Measurements from ENCODE around the genes TRIM21, OR52J3, OR52A5, OR56B4 and OR52B2.

- PRO-cap = no peak
- RAMPAGE, long total RNA, 2 experiments = no peak in any of the 2 experiments
Observed at GRCh38 chr11:3894004-3894772, 38.7 kb downstream of the STIM1 start.

GRCh38 chr11:3989219-3989658 is 105.4 kb upstream of the RRM1 start:
- PRO-cap = no peak
- RAMPAGE, long total RNA, 2 experiments = no peak in any of the 2 experiments

DNA sequence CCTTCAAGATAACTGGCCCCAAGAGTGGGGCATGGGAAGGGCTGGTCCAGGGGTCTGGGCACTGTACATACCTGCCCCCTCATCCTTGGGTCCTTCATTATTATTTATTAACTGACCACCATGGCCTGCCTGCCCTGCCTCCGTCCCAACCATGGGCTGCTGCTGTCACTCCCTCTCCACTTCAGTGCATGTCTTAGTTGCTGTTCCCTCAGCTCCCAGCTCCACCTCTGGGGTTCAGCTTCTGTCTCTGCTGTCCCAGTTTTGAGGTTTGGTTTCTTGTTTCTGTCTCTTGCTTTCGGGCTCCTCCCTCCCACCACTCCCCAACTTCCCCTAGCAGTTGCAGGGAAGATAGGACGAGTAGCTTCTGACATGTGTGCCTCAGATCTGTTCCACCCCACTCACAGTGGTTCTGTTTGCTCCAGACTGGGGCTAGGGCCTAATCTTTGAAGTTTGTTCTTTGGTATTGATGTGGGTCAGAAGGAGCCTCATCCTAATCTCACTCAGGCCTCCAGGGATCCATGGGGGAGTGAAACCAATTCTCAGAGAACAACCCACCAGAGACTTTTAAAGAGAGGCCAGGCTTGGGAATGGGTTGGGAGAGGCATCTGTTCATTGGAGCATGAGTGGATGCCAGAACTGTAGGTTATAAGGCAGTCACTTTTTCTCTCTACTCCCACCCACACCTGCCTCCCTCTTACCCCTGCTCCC is 2.6 kb upstream of the RRM1 start:
- PRO-cap = no peak
- RAMPAGE, long total RNA, 2 experiments = no peak in any of the 2 experiments

- PRO-cap = bidirectional peak, plus-strand start at chr11:4393814, minus-strand start at chr11:4393684
- RAMPAGE, long total RNA, 2 experiments = start-site peak on the minus strand in 2 of 2 experiments, at chr11:4393667-4393679 at its widest, 49 to 58 reads per replicate
Observed at GRCh38 chr11:4393171-4394037, at the start of gene TRIM21. Gene TRIM21 (minus strand): TSS chr11:4393702.

DNA sequence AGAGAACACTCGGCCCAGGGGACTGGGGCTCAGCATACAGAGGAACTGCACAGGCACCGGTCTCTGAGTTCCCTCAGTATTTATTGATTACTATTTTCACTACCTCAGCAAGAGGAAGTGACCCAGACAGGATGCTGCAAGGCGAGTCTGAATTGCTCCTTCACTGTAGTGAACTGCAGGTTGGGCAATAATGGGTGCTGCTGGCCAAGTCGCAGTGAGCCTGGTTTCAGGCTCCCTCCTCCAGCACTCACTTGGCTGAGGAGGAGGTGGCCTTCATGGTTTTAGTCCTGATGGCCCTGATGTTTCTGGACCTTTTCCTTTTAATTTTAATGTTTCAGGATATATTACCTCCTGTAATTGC is 10.4 kb downstream of the OR52K2 start:
- PRO-cap = no peak
- RAMPAGE, long total RNA, 2 experiments = no peak in any of the 2 experiments

DNA sequence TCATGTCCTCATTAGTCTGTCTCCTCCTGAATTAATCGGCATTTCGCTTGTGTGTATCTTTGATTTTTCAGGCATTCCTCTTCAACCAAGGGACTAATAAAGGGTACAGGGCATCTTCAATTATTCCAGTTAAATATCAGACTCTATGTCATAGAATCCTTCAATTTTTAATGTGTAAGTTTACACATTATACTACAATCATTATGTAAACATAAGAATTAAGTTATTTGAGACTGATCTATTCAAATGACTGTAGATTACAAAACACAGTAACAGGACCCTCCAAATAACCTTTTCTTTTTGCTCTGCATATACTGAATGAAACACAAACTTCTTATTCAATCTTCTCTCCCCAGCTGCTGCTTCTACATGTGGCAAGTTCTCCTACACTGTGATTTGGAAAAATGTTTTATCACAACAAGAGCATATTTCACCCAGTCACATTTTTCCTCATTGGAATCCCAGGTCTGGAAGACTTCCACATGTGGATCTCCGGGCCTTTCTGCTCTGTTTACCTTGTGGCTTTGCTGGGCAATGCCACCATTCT is at the start of gene OR52J3:
TSS of gene OR52J3 (plus strand) at position 405 of the 547 bp plus-strand sequence.
- PRO-cap = no peak
- RAMPAGE, long total RNA, 2 experiments = no peak in any of the 2 experiments

DNA sequence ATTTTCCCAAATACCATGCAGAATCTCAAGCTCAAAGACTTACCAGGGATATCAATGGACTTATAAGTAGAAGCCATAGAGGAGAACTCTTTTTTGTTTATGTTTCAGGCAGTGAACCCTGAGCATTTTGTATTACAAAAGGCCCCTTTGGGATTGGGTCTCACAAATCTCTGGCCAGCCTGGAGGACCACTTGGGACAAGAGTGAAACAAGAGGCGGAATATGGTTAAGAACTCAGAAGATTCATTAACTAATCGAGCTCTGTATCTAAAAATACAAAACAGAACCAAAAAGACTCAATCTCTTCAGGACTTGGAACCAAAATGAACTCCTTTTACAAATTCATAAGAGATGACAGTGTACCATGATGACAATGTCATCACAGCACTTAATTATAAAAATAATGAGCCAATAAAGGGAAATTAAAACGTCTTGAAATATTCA is at the start of gene OR52A5:
TSS of gene OR52A5 (minus strand) at position 89 of the 443 bp plus-strand sequence.
- PRO-cap = no peak
- RAMPAGE, long total RNA, 2 experiments = no peak in any of the 2 experiments

GRCh38 chr11:5412043-5412583 is 9.8 kb upstream of the OR51Q1 start:
- PRO-cap = no peak
- RAMPAGE, long total RNA, 2 experiments = no peak in any of the 2 experiments

DNA sequence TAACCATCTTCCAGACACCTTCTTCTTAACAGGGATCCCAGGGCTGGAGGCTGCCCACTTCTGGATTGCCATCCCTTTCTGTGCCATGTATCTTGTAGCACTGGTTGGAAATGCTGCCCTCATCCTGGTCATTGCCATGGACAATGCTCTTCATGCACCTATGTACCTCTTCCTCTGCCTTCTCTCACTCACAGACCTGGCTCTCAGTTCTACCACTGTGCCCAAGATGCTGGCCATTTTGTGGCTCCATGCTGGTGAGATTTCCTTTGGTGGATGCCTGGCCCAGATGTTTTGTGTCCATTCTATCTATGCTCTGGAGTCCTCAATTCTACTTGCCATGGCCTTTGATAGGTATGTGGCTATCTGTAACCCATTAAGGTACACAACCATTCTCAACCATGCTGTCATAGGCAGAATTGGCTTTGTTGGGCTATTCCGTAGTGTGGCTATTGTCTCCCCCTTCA is 277 bp downstream of the OR52D1 start:
- PRO-cap = no peak
- RAMPAGE, long total RNA, 2 experiments = no peak in any of the 2 experiments

- PRO-cap = no peak
- RAMPAGE, long total RNA, 2 experiments = no peak in any of the 2 experiments
Observed at GRCh38 chr11:5679730-5680257, 5.1 kb downstream of the TRIM5 start.

GRCh38 chr11:5700245-5700870 is 10.8 kb downstream of the TRIM22 start:
- PRO-cap = no peak
- RAMPAGE, long total RNA, 2 experiments = no peak in any of the 2 experiments

DNA sequence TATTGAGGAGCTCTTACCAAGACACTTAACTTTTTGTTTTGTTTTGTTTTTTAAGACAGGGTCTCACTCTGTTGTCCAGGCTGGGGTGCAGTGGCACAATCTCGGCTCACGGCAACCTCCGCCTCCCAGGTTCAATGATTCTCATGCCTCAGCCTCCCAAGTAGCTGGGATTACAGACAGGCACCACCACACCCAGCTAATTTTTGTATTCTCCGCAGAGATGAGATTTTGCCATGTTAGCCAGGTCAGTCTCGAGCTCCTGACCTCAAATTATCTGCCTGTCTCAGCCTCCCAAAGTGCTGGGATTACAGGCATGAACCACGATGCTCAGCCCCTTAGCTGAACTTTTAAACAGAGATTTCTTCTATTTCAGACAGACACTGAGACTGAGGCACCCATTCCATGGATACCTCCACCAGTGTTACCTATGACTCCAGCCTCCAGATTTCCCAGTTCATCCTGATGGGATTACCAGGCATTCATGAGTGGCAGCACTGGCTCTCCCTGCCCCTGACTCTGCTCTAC is at the start of gene OR56B4:
TSS of gene OR56B4 (plus strand) at position 308 of the 525 bp plus-strand sequence.
- PRO-cap = no peak
- RAMPAGE, long total RNA, 2 experiments = no peak in any of the 2 experiments

- PRO-cap = no peak
- RAMPAGE, long total RNA, 2 experiments = no peak in any of the 2 experiments
Observed at GRCh38 chr11:6170233-6170506, at the start of gene OR52B2. Gene OR52B2 (minus strand): TSS chr11:6170326.

DNA sequence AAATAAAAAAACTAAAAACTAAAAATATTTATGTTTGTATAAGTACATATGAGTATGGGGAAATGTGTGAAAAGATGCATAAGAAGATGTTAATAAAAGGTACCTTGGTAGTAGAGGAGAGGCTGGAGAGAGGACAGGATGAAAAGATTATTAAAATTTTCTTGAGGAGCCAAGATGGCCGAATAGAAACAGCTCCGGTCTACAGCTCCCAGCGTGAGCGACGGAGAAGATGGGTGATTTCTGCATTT is 13.9 kb upstream of the OR52W1 start:
- PRO-cap = no peak
- RAMPAGE, long total RNA, 2 experiments = no peak in any of the 2 experiments

DNA sequence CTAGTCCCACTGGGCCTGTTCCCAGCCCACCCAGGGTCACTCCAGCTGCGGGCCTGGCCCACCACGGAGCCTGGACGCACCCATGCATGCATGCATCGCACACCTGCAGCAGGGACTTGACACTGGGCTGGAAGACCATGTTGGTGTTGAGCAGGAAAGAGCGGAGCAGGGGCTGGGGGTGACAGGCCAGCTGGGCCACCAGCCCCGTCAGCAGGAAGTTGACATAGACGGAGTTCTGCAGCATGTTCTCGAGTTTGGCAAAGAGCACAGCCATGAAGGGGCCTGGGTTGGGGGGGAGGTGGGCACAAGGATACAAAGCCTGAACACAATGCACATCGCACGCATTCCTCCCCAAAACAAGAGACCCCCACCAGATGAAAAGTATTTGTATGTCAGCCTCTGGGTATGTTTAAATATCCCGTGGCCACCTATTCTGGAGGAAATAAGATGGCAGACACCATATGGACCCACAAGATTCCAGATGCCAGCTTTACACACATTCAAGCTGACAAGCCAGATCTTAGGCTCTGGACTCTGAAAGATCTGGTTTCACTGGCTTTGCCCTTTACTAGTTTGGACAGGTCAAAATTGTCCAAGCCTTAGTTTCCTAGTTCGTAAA is 9.4 kb downstream of the C11orf42 start:
- PRO-cap = no peak
- RAMPAGE, long total RNA, 2 experiments = start-site peak on the minus strand in 1 of 2 experiments, centred at position 338 of the sequence, 12 reads per replicate

- PRO-cap = no peak
- RAMPAGE, long total RNA, 2 experiments = no peak in any of the 2 experiments
Observed at GRCh38 chr11:6233922-6234494, 428 bp downstream of the FHIP1B start.

DNA sequence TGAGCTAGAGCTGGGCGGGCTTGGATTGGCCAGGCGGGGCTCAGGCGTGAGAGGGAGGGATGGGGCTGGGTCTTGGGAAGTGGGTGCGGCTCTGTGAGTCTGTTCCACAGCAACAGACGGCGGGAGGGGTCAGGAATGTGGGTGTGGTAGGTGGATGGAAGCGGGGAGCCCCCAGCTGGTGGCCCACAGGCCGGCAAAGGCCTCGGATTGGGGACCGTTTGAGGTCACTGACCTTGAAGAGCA is 519 bp downstream of the CAVIN3 start:
- PRO-cap = bidirectional peak, plus-strand start at position 102 of the sequence, minus-strand start outside the sequence
- RAMPAGE, long total RNA, 2 experiments = no peak in any of the 2 experiments

- PRO-cap = no peak
- RAMPAGE, long total RNA, 2 experiments = no peak in any of the 2 experiments
Observed at GRCh38 chr11:6438940-6439496, 1.8 kb downstream of the HPX start.

DNA sequence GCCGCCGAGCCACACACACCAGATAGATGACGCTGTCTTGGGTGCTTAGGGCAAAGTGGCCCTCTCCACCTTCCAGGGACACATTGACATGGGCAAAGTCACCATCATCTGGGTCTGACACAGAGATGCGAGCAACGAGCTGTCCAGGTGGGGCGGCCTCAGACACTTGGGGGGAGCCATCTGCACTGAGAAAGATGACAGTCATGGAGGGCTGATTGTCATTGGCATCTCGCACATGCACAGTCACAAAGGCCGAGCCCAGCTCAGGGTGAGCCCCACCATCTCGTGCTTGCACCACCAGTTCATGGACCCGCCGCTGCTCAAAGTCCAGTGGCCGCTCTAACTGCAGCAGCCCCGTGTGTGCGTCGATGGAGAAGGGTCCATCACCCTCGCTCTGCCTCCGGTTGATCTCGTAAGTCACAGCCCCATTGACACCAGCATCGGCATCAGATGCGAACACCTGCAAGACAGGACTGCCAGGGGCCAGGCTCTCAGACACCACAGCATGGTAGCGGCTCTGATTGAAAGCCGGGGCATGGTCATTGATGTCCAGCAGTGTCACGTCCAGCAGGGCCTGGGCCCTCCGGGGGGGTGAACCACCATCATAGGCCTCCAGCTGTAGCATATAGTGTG is 15.2 kb downstream of the DCHS1 start:
- PRO-cap = no peak
- RAMPAGE, long total RNA, 2 experiments = no peak in any of the 2 experiments

- PRO-cap = no peak
- RAMPAGE, long total RNA, 2 experiments = no peak in any of the 2 experiments
Observed at GRCh38 chr11:6646123-6646565, 9.5 kb downstream of the DCHS1 start.